ENCODE data around the gene OBSL1.

DNA sequence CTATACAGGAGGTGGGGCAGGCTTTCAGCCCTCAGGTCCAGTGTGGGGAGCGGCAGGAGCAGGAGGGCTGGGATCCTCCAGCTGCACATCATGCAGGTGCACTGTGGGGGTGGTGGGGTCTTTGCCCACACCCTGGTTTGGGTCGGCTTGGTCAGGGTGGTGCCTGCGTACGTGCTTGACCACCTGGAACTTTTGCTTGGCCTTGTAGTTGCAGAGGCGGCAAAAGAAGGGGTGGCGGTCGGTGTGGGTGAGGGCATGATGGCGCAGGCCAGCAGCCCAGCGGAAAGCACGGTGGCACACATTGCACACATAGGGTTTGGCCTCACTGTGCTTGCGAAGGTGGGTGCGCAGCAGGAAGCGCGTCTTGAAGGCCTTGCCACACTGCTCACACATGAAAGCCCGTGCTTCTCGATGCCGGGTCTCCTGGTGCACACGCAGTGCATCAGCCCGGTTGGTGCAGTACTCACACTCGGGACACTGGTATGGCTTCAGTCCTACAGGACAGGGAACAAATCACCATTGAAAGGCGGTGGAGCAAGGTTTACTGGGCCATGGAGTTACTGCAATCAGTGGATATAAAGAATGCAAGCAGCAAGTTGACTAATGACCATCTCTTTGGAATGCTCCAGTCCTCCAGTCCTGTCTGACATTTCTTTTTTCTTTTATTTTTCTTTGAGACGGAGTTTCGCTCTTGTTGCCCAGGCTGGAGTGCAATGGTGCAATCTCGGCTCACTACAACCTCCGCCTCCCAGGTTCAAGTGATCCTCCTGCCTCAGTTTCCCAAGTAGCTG lies 20.9 kb downstream of the ZNF142 start:
- PRO-cap, result no peak
- RAMPAGE, long total RNA, 4 experiments, result no peak in any of the 4 experiments

- PRO-cap, result no peak
- RAMPAGE, long total RNA, 4 experiments, result start-site peak on the minus strand in 2 of 4 experiments, at chr2:218664783-218665201 at its widest, 6 to 10 reads per replicate
These were observed 5.3 kb downstream of the BCS1L start for GRCh38 chr2:218664709-218665247.

DNA sequence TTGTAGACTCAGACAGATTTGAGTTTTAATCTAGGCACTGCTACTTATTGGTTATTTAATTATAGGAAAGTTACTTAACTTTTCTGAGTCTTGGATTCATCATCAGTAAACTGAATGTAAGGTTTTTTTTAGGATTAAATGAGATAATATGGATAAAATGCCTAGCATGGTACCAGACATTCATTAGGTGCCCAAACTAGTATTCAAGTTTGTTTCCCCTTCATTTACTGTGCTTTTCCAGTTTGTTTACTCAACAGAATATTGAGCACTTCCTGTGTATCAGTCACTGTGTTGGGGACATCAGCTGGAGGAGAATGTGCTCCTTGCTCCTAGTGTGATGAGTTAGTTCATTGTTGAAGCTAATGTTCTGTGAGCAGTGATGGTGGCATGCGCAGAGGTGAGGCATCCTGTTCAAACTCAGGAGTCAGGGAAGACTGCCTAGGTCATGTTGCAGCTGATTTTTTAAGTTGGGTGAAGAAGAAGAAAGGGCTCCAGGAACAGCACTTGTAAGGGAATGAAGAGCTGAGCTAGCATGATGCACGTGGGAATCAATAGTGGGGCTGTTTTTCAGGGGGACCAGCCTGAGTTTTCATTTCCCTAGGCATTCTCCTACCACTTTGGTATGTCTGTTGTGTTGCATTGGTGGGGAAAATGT lies 23.6 kb downstream of the TTLL4 start:
- PRO-cap, result no peak
- RAMPAGE, long total RNA, 4 experiments, result no peak in any of the 4 experiments

GRCh38 chr2:218998480-218999050 lies 5.3 kb upstream of the CRYBA2 start:
- PRO-cap, result no peak
- RAMPAGE, long total RNA, 4 experiments, result no peak in any of the 4 experiments

DNA sequence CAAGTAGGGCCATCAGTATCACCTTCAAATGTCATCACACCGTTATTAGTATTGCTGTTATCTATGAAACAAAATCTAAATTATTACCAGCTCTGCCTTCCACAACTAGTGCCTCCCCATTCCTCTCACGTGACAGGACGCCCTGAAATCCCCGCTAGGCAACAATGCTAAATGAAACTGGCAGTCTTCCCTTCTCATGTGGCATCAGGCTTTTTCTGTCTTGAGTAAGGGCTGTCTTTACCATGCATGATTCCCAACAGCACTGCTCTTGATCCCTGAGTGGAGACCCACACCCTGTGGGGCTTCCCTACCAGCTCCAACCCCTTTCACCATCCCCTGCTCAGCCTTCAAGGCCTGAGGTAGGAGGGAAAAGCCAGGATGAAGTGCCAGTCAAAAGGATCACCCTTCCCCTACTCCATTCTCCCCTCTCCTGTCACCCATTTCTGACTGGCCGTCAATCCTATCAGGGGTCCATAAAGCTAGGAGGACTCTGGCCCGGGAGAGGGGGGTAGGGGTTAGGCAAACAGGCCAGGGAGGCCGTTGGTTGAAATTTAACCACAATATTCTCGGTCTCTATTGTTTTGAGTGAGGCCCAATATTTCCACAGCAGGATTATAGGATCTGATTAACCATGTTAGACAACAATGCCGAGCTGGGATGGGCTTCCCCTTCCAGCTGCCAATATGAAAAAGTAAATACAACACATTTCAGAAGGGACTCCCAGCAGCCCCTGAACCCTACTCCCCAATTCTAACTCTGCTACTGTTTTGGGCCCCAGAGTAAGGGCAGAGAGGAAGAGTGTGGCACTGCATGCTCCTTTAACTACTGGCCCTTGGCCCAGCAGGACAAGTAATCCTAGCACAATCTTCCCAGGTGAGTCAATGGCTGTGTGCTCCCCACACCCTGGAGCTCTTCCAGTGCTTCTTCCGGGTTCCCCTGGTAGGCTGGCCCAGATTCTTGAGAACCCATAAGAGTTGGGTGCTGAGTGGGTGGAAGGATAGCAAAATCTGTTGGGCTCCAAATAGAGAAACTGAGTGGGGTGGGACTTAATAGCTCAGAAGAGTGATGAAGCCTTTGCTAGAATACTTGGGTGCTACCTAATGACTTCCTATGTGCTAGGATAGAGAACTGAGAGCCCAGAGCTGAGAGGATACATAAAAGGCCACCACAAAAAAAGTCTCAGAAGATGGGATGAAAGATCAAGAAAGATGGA lies 10.5 kb upstream of the IHH start:
- PRO-cap, result bidirectional peak, plus-strand start at position 917 of the sequence, minus-strand start at position 824 of the sequence
- RAMPAGE, long total RNA, 4 experiments, result no peak in any of the 4 experiments

GRCh38 chr2:219140791-219141098 lies 19.9 kb downstream of the NHEJ1 start:
- PRO-cap, result no peak
- RAMPAGE, long total RNA, 4 experiments, result no peak in any of the 4 experiments

DNA sequence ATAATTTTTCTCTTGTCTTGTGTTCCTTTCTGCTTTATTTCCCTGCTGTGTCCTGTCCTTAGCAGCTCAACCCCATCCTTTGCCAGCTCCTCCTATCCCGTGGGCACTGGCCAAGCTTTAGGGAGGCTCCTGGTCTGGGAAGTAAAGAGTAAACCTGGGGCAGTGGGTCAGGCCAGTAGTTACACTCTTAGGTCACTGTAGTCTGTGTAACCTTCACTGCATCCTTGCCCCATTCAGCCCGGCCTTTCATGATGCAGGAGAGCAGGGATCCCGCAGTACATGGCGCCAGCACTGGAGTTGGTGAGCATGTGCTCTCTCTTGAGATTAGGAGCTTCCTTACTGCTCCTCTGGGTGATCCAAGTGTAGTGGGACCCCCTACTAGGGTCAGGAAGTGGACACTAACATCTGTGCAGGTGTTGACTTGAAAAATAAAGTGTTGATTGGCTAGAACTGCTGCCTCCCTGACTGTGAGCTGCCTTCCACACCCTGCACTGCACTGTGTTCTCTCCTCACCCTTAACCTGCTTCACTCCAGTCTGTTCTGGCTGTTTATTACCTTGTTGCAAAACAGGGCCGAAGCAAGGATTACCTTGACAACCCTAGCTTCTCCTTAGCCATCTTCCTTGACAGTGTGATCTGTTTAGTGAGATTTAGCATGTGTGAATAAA lies 5.1 kb downstream of the RETREG2 start:
- PRO-cap, result unidirectional peak, minus-strand start at position 493 of the sequence
- RAMPAGE, long total RNA, 4 experiments, result no peak in any of the 4 experiments

DNA sequence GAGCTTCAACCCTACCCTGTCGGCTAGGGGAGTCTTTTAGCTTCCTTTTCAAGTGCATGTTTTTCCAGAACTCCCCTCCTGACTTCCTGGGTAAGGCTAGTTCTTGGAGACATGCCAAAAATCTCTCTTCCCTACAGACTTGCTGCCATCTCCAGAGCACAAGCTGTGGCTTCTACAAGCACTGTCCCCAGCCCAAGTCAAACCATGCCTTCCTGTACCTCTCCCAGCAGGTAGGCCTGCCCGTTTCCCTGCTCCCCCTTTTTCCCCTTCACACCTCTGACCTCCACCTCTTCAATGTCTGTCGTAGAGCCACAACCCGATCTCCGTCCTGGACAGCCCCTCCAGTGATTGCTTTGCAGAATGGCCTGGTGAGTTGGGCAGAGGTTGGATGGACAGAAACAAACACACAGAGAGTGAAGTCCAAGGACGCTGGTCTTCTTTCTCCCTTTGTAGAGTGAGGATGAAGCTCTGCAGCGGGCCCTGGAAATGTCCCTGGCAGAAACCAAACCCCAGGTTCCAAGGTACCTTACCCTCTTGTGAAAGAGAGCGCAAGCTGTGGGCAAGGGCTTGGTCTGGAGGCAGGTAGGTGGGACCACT lies 1.6 kb downstream of the ZFAND2B start:
- PRO-cap, result no peak
- RAMPAGE, long total RNA, 4 experiments, result no peak in any of the 4 experiments

- PRO-cap, result no peak
- RAMPAGE, long total RNA, 4 experiments, result no peak in any of the 4 experiments
These were observed 667 bp upstream of the ABCB6 start for GRCh38 chr2:219219425-219219825.

GRCh38 chr2:219250142-219251397 lies 2.5 kb upstream of the TUBA4B start:
- PRO-cap, result no peak
- RAMPAGE, long total RNA, 4 experiments, result no peak in any of the 4 experiments

DNA sequence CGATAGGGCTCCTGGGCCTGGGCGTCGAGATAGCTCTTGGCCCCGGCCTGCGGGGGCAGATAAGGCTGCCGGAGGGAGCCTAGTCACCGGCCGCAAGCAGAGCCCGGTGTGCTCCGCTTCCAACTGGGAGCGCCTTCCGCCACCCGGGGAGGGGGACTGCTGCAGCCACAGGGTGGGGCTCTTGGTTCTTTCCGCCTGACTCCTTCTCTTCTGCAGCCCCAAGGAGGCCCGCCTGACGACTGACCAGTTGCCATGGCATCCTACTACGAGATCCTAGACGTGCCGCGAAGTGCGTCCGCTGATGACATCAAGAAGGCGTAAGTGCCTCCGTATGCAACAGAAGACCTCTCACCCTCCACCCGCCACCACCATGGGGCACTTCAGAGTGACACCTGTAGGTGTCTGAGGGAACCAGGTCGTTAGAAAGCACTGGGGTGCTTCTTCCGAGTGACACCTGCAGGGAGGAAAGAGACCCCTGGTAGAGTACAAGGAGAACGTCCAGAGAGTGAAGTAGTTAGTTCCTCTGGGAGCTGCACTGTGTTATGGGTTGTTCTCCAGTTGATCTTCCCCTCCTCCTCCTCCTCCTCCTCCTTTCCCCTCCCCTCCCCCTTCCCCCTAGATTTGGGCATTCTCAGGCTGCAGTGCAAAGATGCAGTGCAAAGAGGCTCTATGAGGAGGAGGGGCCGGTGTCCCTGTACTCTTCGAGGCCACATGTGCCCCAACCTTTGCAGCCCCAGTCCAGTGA lies 588 bp downstream of the DNAJB2 start:
- PRO-cap, result bidirectional peak, plus-strand start at position 336 of the sequence, minus-strand start at position 244 of the sequence
- RAMPAGE, long total RNA, 4 experiments, result no peak in any of the 4 experiments

GRCh38 chr2:219404206-219405494 lies 13.5 kb upstream of the DES start:
- PRO-cap, result unidirectional peak, plus-strand start at chr2:219404921; unidirectional peak, minus-strand start at chr2:219405165
- RAMPAGE, long total RNA, 4 experiments, result no peak in any of the 4 experiments

DNA sequence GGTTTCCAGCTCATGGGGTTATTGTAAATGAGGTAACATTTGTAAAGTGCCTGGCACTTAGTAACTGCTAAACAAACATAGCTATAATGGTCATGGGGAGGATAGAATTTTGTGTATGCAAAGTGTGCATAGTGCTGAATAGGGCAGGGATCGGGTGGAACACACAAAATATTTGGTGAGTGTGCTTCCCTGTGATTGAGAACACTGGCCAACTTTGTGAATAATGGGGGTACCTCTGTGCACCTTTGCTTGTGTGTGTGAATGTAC lies 6.3 kb downstream of the SPEG start:
- PRO-cap, result no peak
- RAMPAGE, long total RNA, 4 experiments, result no peak in any of the 4 experiments

DNA sequence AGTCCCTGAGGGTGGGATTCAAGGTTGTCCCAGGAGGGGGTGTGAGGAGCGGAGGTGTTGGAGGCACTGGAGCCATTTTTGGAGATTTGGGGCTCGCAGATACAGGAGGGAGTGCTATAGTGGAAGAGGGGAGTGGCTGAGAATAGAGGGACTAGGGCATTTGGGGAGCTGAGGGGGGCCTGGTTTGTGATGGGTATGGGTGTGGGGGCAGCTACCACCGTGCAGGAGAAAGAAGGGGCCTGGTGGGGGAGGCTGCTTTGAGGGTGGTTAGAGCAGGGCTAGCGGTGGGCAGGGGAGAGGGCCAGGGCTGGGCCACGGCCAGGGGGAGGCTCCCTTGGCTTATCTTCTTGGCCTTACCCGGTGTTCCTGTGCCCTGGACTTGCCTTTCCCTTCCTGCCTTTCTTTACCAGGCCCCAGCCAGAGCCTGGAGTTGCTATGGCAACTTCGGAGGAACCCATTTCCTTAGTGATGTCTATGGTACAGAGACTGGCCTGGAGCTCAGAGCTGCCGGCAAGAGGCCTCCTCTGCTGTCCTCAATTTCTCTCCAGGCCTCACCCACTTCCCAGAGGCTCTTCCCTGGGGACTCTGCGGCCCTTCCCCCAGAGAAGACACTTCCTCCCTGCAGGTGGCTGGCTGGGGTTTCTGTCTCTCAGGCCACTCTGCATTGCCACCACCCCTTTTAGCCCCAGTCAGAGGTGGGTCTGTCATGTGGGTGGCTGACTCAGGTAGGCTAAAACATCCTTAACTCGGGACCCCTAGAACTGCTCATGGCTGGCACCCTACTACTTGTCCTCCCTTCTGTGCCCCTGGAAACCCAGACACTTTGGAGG lies 11.4 kb downstream of the SPEG start:
- PRO-cap, result unidirectional peak, plus-strand start at position 485 of the sequence
- RAMPAGE, long total RNA, 4 experiments, result no peak in any of the 4 experiments

GRCh38 chr2:219522072-219522729 lies 7.9 kb downstream of the ASIC4 start:
- PRO-cap, result unidirectional peak, minus-strand start at chr2:219522183
- RAMPAGE, long total RNA, 4 experiments, result no peak in any of the 4 experiments

DNA sequence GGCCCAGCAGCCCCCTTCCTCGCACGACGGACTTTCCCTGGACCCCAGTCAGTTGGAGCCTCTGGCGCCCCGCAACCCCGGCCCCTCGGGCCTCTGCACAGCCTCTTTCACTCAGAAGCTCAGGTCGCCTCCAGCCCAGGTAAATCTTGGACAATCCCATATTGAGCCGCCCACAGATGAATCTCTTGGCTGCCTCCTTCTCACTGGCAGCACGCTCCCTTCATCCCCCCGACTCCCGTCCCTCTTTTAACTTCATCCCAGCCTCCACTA lies 346 bp downstream of the TMEM198 start:
- PRO-cap, result no peak
- RAMPAGE, long total RNA, 4 experiments, result no peak in any of the 4 experiments

GRCh38 chr2:219562448-219562879 lies 8.9 kb downstream of the OBSL1 start:
- PRO-cap, result no peak
- RAMPAGE, long total RNA, 4 experiments, result no peak in any of the 4 experiments

- PRO-cap, result no peak
- RAMPAGE, long total RNA, 4 experiments, result no peak in any of the 4 experiments
These were observed 3.3 kb downstream of the OBSL1 start for GRCh38 chr2:219567893-219568628.

DNA sequence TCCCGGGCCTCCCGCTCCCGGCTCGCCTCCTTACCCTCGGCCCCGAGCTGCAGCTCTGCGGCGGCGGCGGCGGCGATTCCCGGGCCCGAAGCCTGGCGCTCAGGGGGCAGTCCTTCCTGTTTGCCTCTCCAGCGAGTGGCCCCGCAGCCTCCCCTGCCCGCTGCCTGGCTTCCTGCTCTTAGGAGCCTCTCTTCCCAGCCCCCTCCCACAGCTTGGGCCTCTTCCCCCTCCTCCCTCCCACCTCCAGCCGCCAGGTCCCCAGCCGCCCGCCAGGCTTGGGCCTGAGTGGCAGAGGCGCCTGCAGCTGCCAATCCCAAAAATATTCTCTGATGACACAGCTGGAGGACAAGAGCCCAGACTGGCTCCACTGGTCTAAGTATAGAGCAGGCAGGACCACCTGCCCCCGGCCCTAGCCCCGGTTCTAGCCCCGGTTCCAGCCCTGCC lies at the start of gene OBSL1:
OBSL1 (minus strand) TSS at position 180 of the 444 bp plus-strand sequence.
- PRO-cap, result unidirectional peak, minus-strand start at position 122 of the sequence
- RAMPAGE, long total RNA, 4 experiments, result no peak in any of the 4 experiments

- PRO-cap, result no peak
- RAMPAGE, long total RNA, 4 experiments, result no peak in any of the 4 experiments
These were observed 7.7 kb downstream of the STK11IP start for GRCh38 chr2:219605240-219605931.